Metastatic Liver Carcinoma in the Adrenal Gland (tissue), 2 donors: ENCODE data around the genes MAP4K4 and MFSD9.

DNA sequence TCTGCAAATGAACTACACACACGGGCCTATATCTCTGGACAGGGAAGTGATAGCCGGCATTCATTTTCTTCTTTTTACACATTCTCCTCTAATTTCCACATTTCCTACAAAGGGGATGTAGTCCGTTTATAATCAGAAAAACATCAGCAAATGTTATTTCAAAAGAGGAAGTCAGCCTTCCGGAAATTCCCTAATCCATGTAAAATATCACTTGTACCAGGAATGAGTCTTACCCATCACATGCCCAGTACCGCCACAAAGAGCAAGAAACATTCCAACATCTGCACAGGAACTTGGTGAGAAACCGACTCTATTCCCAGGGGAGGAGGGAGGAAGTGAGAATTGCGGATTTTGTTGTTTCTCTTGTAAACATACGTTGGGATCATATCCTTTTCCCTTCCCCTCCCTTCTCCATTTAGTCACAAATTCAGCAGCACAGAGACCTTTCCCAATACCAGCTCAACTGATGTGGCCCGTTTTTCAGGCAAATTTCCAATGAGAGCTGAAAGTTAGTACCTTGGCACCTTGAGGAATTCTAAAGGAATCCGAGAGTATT, 10.7 kb downstream of the RFX8 start:
- PRO-cap, 2 experiments = no peak in any of the 2 experiments

GRCh38 chr2:101473114-101473595, 1.8 kb downstream of the RFX8 start:
- PRO-cap, 2 experiments = no peak in any of the 2 experiments

- PRO-cap, 2 experiments = no peak in any of the 2 experiments
Observed at GRCh38 chr2:101622935-101623697, 74.4 kb upstream of the MAP4K4 start.

DNA sequence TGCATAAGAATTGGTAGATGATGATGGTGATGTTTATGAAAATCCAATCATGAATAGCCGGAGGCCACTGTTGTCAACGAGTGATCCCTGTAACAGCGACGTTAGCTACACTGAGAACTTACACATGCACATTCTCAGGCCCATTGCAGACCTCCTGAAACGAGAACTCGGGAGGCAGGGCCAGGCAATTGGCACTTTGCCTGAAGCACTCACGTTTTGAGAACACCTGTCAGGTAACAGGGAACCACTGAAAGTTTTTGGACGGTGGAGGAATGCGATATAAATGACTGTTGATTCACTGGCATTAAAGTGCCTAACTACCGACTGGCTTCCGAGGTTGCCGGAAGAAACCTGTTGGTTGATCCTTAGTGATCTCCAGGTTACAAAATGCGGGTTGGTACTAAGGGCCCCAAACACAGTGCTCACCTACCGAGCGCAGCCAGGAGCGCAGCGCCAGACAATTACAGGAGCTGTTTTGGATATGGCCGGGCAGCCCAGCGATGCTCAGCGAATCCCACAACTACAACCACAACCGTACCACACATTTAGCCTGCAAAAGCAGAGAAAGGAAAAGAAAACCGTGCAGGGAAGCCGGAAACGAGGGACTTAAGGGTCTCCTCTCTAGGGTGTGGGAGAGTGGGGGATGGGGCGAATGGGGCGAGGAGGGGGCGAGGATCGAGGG, 927 bp upstream of the MAP4K4 start:
- PRO-cap, 2 experiments = no peak in any of the 2 experiments

DNA sequence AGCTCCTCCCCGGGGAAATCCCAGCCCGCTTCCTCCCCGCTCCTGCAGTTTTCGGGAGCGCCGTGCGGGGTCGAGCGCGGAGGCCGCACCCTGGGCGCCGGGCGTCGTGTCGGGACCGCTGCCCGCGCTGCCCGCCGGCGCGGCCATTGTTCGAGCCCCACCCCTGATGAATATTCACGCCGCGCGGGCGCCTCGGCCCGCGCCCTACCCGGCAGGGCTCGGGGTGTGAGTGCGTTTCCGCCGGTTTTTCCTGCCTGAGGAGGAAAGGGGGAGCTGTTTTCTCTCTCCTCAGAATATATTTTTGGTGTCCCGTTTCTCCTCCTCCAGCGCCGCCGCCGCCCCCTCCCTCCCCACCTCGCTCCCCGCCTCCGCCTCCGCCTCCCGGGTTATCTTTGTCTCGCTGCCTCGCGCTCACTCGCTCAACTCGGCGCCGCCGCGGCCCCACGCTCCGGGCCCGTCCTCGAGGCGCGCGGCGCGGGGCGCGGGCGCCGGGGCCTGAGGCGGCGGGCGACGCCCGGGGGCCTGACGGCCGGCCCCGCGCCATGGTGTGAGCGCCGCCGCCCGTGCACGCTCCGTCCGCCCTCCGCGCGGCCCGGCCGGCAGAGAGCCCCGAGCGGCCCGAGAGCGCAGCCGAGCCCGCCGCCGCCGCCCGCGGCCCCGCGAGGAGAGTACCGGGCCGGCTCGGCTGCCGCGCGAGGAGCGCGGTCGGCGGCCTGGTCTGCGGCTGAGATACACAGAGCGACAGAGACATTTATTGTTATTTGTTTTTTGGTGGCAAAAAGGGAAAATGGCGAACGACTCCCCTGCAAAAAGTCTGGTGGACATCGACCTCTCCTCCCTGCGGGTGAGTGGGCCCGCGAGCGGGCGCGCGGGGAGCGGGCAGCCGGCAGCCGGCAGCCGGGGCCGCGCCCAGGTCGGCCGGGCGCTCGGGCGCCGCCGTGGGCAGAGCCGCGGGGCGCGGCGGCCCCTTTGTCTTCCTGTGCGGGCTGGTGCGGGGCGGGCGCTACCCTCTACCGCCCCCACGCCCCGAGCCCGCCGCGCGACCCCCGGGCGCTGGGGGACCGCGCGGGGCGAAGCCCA, at the start of gene MAP4K4:
Gene MAP4K4, plus strand, starts transcription at position 414 of the 1,080 bp plus-strand sequence.
- PRO-cap, 2 experiments = peak in 2 of 2 experiments; most common plus-strand start position 47 of the sequence (in 1); most common minus-strand start position 252 of the sequence (in 1)

- PRO-cap, 2 experiments = no peak in any of the 2 experiments
Observed at GRCh38 chr2:101802269-101802841, 104.8 kb downstream of the MAP4K4 start.

GRCh38 chr2:101893432-101894391, 98.0 kb upstream of the IL1R2 start:
- PRO-cap, 2 experiments = no peak in any of the 2 experiments

GRCh38 chr2:101983538-101983841, 8.3 kb upstream of the IL1R2 start:
- PRO-cap, 2 experiments = no peak in any of the 2 experiments

DNA sequence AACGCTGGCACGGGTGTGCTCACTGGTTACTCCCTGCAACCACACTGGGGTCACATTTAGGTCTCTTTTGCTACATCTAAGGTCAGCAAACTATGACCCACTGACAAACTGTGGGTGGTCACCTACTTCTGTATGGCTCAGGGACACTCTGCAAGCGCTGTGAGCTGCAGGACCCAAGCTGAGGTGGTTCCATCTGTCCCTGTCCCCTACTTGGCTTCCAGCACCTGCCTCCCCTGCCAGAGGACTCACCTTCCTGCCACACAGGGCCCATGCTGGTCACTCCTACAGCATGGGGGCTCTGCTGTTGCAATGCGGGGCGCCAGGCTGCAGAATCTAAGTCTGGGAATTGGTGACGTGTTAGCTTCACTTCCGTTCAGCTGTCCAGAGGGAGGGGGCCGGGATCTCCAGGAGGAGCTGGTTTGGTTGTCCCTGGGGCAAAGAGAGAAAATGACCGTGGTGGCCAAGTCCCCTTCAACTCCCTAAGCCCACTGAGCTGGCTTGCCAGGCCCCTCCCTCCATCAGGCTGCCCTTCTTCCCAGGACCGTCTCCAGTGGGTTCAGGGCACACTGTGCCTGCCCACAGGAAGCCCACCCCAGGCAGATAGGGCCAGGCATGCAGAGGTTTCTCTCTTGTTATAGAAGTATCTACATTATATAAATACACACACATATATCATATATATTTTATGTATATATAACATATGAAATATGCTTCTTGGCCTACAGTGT, 69.5 kb downstream of the IL1R2 start:
- PRO-cap, 2 experiments = no peak in any of the 2 experiments

GRCh38 chr2:102069039-102069946, 73.3 kb upstream of the IL1R1 start:
- PRO-cap, 2 experiments = no peak in any of the 2 experiments

GRCh38 chr2:102142187-102142589, 358 bp upstream of the IL1R1 start:
- PRO-cap, 2 experiments = peak in 1 of 2 experiments; most common plus-strand start chr2:102142300 (in 1)

DNA sequence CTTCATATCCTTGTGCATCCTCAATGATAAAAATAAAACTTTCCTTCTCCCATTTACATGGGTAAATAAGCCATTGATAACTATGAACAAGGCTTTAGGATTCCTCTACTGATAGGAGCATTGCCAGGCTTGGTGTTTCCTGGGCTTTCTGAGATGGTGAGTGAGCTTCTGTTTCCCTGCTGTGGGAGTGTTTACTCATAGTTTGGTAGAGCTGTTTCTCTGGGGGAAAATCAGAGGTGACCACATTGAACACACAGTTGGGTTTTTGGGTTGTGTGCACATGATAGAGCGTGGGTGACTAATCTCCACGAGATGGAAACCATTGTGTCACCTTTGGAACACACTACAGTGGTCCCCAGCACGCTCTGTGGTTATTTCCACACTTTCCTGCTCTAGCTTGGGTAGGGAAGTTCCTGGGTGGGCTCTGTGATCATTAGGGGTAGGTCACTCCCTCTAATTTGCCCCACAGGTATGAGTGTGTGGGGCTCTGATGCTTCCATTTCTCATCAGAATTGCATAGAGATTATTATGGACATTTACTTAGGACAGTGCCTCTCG, 5.4 kb downstream of the IL1R1 start:
- PRO-cap, 2 experiments = no peak in any of the 2 experiments

DNA sequence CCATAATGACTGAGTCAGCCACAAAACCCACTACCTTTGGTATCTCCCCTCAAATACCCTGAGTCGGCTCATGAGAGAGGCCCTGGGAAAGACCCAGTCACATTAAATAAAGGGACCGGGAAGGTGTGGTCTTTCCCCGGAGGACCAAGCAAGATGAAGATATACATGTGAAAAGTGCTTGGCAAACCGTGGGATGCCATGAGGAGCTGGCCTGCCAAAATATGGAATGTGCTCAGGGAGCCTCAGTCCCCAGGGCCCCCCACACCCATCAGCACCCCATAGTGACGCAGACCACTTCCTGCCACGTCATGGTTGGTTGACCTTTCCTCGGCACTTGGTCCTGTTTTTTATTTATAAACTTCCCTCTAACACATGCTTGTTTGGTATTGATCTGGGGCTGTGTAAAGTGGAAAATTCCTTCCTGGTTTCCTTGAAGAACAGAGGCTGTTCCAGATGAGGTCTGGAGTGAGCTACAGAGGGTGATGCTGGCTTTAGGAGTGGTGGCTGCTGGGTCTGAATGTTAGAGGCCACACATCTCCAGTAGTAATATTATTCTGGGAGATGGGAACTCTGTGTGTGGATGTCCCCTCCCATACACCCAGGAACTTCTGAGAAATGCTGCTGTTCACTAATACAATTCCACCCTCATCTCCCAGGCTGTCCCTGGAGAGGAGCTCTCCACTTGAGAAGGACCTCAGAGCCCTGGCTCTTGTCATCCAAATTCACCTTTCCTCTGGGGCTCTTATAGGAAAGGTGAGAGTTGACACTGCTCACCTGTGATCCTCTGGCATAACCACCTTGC, 51.6 kb downstream of the IL1RL2 start:
- PRO-cap, 2 experiments = no peak in any of the 2 experiments

DNA sequence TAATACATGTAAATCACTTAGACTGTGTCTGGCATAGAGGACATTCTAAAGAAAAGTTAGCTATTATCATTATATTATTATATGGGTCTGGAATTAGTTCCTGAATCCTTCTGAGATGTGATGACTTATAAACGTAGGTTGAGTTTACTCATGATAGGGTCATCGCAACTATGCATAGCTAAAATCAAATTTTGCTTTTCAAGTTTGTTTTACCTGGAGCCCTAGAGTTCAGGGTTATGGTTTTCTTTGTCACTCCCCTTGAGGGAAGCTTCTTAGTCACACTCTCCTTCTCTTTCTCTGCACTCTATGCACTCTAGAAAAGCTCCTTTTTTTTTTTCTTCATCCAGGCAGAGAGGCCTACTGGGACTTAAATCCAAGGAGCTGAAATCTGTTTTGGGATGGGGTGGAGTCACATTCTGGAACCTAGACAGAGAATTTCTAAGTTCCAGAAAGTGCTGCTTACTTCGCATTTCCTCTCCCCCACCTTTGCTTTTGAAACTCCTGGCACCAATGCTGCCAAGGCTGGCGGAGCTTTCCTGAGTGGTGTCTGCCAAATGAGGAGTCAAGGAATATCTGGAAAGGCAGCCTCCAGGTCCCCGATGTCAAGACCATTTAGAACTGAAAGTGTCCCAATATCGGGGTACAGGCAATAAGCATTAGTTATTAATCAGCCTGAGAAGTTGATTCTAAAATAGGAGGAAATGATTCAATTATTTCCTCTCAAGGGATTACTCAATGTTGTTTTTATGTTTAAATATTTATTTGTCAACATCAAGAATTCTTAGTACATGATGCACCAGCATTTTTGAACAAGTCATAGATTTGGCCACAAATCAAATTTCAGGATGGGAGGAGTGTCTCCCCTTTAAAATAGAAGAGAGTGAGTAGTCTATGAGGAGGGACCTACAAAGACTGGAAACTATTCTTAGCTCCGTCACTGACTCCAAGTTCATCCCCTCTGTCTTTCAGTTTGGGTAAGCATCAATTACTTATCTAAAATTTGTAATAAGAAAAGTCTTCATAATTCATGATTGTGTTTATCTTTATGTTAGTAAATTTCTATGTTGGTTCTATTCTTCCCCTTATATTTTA, 18.9 kb upstream of the IL18R1 start:
- PRO-cap, 2 experiments = no peak in any of the 2 experiments

DNA sequence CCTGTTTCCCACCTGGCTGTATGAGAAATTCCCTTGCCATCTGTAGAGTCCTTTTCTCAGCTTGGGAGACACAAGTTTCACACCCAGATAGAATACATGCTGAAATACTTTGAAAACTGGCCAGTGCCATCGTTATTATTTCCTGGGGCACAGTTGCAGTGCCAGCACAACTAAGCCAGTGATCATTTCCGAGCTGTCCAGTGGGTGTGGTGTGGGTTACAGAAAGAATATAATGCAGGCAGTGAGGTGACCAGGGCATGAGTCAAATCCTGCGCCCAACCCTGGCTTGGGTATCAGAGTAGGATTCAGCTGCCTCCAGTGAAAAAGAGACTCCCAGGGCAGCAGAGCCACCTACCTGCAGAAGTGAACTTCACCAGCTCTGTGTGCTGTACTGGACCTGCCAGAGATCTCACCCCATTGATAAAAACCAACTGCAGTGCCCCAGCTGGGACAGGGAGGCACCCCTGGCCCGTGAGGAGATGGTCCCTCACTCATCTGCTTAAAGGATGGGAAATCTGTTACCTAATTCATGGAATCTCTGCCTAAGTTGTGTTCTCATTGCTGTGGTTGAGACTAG, 18.0 kb downstream of the SLC9A2 start:
- PRO-cap, 2 experiments = no peak in any of the 2 experiments

DNA sequence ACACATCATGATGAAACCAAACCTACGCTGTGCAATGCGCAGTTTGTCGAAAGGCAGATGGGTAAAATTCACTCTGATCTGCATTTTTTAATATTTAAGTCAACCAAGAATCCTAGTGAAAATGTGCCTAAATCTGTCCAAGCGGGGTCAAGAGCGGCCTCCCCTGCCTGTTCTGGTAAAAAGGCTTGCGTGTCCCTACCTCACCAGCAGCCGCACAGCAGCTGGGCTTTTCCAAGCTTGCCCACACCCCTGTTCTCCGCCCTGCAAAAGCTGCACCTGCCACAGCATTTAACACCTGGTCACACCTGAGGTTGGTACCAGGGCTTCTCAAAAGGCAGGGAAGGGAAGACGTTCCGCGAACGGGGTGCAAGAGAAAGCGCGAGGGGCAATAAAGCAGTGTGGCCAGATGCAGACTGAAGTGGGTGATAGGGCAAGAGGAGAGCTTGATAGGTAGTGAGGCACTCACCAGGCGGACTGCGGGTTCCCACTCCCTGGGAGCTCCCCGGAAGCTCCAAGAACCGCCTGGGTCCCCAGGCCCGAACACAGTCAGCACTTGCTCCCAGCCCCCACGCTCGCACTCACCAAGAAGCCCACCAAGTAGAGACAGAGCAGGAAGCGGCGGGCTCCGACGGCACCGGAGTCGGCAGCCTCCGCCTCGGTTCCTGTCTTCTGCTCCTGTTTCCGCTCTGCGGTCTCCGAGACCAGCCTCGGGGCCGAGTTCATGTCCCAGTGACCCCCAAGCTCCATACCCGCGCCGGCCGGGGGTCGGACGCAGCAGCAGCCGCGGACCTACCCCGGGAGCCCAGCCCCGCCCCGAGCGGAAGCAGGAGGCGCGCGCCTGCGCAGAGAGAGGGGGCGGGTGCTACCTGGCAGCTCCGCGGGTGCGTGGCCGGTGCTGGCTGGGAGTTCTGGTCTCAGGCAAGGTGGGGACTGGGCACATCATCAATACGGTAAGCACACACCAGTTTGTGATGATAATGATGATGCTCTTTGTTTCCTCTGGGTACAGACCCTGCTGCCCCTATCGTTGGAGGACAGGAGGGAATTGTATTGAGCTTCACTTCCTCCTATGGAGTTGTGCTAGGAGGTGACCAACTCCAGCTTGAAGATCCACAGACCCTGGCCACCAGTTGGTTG, at the start of gene MFSD9:
Gene MFSD9, minus strand, starts transcription at position 825 of the 1,137 bp plus-strand sequence.
- PRO-cap, 2 experiments = peak in 2 of 2 experiments; most common plus-strand start position 872 of the sequence (in 1); most common minus-strand start position 815 of the sequence (in 2)

DNA sequence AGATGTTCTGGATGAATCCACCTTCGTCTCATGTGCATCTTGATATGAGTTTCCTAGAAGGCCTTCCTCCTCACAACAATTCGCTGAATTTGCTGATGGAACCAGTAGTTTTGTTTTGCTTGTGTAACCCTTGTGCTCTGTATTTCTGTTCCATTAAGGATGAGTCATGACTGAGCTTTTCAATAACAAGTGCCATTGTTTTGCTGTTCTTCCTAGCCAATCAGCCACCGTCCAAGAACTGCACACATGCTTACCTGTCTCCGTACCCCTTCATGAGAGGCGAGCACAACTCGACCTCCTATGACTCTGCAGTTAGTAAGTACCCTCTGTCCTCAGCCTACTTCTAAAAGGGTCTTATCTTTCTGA, 2.3 kb downstream of the TMEM182 start:
- PRO-cap, 2 experiments = no peak in any of the 2 experiments

DNA sequence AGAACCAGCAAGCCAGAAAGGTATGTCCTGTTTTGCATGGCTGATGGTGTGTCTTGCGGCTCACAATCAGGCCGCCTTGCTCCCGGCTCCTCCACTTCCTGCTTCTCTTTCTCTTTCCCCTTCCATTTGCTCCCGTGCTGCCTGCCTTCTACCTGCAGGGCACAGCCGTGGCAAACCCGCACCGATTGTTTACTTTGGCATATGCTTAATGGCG, 419.5 kb upstream of the POU3F3 start:
- PRO-cap, 2 experiments = no peak in any of the 2 experiments

GRCh38 chr2:104502826-104503529, 350.9 kb upstream of the POU3F3 start:
- PRO-cap, 2 experiments = no peak in any of the 2 experiments

GRCh38 chr2:104851036-104852241, 2.5 kb upstream of the POU3F3 start:
- PRO-cap, 2 experiments = no peak in any of the 2 experiments